Endometrial microvascular endothelial cells (primary cell): ENCODE data around the genes ELOVL1 and PTPRF.

GRCh38 chr1:41641161-41641829, 156.8 kb upstream of the EDN2 start:
- RAMPAGE, long total RNA: no peak

DNA sequence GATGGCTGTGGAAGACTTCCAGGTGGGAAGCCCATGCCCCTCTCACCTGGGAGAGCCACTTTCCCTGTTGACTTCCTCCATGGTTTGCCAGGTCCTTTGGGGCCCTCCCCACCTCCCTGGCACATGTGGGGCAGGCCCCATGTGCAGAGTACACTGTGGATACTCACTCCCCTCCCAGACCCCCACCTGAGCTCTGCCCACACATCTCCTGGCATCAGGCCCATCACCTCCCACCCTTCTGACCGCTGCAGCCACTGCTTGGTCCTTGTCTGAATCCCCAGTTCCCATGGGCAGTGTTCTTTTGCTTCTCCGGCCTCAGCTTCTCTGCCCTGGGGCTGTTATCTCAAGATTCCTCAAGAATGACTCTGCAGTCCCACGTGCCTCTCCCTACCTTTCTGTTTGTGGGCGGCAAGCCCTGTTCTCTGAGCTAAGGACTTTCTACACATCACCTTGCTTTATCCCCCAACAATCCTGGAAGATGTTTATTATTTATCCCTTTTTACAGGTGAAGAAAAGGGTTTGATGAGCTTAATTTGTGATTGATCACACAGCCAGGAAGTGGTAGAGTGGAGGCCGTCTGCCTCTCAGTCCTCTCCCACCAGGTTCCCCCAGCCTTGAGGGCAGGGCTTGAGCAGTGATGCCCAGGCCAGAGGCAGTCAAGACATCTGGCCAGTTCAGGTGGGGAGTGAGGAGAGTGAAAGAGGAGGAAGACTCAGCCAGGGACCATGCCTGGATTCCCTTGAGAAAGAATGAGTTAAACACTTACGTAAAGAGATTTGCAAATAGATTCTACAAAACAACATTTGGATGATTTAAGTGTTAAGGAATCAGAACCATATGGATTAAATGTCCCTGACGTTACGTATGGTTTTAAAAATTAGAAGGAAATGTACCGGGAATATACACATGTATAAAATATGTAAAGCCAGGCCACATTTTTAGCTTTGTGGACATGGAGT, 187.9 kb upstream of the EDN2 start:
- RAMPAGE, long total RNA: no peak

DNA sequence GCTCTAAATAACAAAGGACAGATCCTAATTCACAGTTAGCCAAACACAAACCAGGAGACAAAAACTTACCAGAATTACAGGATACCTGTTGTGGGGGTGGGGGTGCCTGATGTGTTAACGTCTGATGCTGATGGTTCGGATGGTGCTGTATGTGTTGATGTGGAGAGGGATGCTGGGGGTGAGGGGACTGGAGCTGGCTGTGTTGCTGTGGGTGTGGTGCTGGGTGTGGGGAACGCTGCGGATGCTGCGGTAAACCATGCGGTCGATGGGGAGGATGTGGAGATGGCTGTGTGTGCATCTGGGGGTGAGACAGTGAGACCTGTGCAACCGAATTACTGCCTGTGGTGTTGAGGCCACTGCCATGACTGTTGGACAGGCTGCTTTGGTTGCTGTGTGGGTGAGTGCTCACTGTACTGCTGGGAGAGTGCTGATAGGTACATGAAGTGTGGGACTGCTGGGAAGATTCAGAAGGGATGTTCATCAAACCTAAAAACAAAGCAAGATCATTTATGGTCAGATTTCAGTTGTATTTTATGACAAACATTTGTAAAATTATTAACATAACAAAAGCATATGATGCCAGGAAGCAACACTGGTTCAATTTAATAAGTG, 26.8 kb upstream of the GUCA2A start:
- RAMPAGE, long total RNA: no peak

GRCh38 chr1:42457857-42458439, 1.6 kb downstream of the PPCS start:
- RAMPAGE, long total RNA: no peak

GRCh38 chr1:42686419-42687052, 4.3 kb downstream of the YBX1 start:
- RAMPAGE, long total RNA: no peak

DNA sequence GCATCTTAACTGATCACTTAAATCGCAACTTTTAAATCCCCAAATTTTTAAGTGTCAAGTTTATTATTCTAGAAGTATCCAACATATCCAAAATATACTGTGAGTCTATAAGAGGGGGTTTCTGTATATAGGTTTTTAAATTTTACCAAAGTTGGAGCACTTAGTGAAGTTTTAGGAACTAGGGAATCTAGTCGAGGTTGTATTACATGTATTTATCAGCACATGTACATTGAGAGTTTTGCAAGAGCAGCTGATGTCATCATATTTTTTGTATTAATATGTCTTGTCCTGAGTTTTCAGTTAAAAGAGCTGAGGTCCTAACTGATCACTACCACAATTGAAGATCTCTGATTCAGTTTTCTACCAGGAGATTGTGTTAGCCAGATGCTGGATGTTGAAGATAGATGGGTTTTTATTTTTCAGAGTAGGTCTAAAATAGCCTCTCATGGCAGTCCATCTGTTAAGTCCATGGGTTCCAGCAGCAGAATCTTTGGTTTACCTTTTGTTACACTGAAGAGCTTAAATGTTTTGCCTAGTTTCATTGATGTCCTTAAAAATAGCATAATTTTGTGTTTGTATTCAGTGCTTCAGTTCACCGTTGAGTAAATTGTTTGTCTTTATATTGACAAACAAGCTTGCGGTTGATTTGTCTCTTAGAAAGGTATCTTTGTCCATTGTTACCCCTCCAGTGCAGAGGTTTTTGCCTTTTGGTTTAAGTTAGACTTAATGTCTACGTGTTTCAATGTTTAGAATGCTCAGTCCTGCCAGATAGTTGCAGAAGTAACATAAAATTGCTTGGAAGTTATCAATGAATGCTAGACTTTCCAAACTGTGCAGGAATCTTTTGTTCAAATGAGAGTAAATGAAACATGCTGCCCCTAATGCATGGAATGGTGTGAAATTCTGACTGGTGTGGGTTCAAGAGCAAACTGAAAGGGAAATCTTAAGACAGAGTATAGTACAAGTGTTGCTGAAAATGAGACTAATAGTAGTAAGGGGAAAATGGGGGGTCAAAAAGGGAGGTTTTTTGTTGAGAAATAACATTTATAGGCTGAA, 16.1 kb downstream of the YBX1 start:
- RAMPAGE, long total RNA: no peak

- RAMPAGE, long total RNA: no peak
Observed at GRCh38 chr1:42737082-42737746, 2.8 kb downstream of the CLDN19 start.

- RAMPAGE, long total RNA: no peak
Observed at GRCh38 chr1:42929424-42930326, 29.0 kb downstream of the SLC2A1 start.

DNA sequence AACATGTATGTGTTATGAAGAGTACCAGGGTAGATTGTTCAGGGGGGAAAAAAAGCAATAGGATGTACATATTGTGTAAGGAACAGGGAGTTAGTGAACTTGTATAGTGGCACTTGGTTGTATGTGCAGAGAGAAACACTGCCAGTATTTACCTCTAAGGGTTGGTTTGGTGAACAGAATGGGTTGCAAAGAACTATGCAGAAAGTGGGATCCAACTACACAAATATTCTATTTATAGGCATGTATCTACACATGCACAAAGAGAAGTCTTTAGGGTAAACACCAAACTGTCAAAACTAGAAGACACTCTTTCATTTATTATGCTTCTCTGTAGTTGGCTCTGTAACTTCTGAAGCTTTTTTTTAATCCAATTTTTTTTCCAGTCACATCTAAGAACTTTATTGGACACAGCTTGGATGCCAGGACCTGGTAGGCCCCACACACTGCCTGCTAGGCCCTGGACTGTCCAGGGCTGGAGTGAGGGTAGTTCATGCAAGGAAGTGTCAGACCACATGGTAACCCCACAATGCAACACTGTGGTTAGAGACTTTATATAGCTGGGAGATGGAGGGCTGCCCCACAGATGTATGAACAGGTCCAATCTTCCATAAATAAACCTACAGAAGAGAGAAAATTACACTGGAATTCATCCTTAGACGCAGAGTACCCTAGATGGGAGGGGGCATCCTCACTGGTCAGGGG, 7.2 kb downstream of the SLC2A1 start:
- RAMPAGE, long total RNA: no peak

DNA sequence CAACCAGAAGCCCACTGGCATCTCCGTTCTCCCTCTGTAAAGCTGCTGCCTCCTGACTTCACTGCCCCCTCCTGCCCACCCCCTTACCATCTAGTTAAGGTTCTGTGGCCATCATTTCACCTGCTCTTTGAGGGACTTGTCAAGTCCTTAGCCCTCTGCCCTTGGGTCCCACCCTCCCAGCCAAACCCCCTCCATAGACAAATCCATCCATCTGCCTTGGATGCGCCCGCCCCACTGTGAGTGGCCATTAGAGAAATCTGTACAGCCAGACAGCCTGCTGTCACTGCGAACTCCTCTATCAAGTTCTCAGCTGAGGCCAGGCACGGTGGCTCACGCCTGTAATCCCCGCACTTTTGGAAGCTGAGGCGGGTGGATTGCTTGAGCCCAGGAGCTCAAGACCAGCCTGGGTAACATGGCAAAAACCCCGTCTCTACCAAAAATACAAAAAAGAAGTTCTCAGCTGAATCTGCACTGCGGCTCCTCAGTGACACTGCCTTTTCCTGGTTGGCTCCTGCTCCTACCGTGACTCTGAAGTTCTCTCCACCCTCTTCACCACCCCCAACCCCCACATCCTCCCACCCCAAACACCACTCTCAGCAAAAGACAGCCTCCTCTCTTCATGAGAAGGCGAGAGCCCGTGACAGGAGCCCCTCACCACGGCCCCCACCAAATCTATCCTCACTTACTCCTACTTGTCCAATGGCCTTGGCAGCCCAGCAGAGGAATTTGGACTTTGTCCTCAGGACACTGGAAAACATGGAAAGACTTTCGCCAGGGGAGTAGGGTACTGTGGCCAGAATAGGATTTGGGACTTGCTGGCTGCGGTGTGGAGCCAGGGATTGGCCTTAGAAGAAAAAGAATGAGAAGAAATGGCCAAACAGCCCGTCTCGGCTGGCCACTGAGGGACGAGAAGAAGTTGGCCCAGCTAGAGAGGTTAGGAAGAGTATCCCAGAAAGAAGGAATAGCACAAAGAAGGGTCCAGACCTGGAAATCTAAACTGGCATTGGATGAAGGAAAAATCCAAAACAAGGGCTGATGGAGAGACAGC, 6.8 kb downstream of the TMEM125 start:
- RAMPAGE, long total RNA: no peak

DNA sequence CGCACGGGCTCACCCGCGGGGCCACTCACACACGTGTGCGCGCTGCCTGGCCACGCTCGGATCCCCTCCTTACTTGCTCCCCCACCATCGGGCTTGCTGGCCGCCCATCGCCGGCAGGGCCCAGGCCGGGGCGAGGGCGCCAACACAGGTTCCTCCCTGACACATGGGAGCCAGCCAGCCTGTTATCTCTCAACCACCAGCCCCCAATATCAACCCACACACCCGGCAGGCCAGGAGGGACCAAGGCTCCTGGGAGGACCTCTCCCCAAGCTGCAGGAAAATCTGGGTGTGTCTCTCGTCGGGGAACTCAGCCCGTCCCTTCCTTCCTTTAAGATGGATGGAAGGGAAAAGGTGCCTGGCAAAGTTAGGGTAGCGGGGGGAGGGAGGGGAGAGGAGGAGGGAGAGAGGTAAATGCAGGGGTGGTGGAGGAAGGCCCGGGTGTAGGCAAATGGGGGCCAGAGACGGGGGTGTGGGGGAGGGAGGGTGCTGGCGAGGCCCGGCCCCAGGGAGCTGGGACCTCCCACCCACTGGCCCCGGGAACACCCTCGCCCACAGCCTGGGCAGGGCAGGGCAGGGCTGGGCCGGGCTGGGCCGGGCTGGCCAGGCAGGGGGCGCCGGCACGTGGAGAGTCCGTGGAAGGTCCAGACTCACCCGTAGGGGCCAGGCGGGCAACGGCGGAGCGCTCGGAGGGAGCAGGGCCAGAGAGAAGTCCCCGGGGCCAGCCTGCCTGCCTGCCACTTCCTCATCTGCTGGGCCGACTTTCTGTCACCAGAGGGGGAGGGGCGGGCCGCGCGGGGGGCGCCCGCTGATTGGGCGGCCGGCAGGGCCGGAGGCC, at the start of gene ELOVL1:
Gene ELOVL1 (minus strand): TSS at position 748 of the 835 bp plus-strand sequence.
- RAMPAGE, long total RNA: start-site peak on the minus strand centred at position 309 of the sequence, 116 bp wide, 63 and 34 reads in 2 replicates; start-site peak on the minus strand centred at position 736 of the sequence, 32 bp wide, 452 and 344 reads in 2 replicates

DNA sequence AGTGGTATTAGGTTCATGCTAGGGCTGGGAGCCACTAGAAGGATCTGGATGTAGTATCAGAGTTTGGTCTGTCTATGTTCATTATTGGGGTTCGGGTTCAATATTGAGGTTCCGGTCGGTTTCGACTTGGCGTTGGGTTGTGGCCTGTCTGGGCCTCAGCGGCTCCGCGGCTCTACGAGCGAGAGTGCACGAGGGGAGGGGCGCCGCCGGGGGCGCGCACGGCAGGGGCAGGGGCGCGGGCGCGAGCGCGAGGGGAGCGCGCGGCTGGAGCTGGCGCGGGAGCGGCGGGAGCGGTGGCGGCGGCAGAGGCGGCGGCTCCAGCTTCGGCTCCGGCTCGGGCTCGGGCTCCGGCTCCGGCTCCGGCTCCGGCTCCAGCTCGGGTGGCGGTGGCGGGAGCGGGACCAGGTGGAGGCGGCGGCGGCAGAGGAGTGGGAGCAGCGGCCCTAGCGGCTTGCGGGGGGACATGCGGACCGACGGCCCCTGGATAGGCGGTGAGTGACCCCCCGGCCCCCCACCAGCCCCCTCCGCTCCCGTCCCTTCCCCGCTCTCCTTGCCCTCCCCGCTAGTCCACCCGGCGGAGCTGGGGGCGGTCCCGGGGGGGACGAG, at the start of gene PTPRF:
Gene PTPRF (plus strand): TSS at position 284 of the 606 bp plus-strand sequence.
- RAMPAGE, long total RNA: no peak

GRCh38 chr1:43538178-43538680, 7.5 kb downstream of the PTPRF start:
- RAMPAGE, long total RNA: no peak

GRCh38 chr1:43557764-43558241, 27.1 kb downstream of the PTPRF start:
- RAMPAGE, long total RNA: no peak

DNA sequence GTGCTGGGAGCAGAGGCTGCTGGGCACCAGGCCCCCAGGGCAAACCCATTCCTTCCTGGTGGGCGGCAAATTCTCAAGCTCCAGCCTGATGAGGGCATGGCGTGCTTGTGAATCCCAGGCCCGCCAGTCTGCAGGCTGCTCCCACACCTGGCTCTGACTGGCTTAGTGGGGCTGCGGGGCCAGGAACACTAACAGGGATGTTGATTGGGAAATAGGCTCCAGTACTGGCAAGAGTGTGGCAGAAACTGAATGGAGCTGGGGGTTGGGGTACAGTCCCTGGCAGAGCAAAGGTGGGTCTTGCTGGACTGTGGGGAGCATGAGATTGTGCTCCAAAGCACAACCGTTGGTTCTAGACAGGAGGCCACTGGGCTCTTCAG, 47.6 kb downstream of the PTPRF start:
- RAMPAGE, long total RNA: no peak

- RAMPAGE, long total RNA: no peak
Observed at GRCh38 chr1:43620715-43621251, 29.2 kb upstream of the KDM4A start.

GRCh38 chr1:43834027-43835088, 99.2 kb upstream of the ARTN start:
- RAMPAGE, long total RNA: no peak

DNA sequence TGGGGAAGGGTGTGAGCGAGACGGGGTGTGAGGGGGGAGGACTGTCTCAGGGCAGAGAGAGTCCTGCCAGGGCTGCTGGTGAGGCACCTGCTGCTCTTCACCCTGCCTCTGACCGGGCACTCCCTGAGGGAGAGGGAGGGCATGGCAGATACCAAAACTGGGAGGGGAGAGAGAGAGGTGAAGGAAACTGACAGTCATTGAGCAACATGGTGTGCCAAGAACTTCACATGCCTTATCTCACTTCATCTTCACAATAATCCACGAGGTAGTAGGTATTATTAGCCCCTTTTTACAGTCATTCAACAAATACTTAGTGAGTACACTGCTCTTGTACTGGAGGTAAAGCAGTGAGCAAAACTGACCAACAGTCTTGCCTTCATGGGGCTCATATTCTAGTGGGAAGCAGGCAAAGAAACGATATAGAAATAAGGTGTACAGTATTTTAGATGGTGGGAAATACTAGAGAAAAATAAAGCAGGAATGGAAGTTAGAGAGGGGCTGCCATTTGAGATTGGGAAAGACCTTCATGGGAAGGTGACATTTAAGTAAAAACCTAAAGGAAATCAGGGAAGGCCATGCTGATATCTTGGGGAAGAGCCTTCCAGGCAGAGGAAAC, 61.2 kb upstream of the ARTN start:
- RAMPAGE, long total RNA: no peak

DNA sequence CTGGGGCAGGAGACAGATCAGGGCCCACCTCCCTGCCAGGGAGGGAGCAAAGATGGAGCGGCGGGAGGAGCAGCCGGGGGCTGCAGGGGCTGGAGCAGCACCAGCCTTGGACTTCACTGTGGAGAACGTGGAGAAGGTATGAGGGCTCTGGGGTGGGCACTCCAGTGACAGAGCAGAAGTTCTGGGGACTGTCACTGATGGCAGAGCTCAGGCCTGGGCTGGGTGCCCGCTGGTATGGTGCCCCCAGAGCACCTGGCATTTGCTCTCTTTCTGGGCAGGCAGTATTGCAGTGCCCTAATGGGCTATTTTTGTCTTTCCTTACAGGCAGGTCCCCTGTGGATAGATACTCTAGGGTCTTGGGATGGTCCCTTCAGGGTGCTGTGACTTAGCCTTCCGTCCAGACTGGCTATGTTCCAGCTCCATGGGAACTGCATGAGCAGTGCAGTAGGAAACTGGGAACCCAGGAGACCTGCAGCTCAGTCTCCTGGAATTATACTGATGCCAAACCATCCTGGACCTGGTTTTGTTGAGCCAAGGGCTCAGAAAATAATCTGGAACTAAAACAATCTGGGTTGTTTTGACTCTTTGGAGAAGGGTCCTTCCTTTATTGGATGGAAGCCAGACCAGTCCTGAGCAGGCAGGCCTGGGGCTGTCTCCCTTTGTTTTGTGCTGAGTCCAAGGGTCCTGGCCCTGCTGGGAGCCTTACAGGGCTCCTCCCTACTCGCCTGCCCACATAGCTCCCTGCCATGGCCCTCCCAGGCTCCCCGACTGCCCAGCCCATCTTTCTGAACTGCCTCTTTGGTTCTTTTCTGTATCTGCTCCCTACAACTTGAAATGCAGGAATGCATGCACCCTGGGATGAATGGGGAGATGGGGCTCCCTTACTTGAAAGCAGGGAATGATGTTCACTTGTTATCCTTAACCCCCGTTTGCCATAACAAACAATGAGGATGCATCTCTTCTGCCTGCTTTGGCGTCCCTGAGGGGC, 1.1 kb downstream of the IPO13 start:
- RAMPAGE, long total RNA: no peak

GRCh38 chr1:43952649-43953421, 6.1 kb downstream of the IPO13 start:
- RAMPAGE, long total RNA: no peak